SJSA1 (cell line): ENCODE measurements around a stretch of chr6.

DNA sequence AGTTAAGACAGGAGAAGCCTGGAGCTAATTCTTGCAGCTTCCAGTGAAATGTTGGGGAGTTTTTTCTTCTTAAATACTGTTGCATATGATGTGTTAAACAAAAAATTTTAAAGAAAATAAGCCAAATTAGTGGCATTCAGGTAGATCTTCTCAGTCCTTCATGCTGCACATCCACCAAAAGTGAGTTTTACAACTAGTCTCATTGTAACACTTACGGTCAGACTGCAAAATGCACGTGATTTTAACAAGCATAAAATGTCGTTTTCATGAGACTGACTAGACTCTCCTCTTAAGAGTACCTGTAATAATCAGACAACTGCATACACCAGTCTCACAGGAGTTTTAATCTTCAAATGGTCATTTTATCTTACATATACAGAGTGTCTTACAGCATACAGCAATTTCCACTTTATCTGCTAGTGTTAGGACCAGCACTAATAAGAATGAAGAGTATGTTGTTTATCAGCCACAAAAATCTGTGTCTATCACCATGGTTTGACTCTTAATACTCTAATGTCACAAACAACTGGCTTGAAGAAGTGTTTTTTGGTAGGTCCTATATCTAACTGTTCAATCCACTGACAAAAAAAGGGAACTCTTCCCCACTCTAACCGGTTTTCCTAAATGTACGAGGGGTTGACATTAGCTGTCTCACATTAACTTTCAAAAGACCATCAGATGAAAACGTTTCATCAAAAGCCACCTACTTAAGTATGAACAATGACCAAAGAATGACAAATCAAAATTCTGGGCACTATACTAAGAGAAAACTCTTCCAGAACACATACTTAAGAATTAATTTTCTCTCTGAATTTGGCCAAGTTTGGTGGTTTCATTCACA is 1.5 kb upstream of the ASF1A start:
- RAMPAGE, long total RNA = no peak

- RAMPAGE, long total RNA = no peak
These were observed 5.6 kb downstream of the ASF1A start for GRCh38 chr6:118899403-118900096.

- RAMPAGE, long total RNA = no peak
These were observed 51.5 kb upstream of the FAM184A start for GRCh38 chr6:119129795-119130504.

DNA sequence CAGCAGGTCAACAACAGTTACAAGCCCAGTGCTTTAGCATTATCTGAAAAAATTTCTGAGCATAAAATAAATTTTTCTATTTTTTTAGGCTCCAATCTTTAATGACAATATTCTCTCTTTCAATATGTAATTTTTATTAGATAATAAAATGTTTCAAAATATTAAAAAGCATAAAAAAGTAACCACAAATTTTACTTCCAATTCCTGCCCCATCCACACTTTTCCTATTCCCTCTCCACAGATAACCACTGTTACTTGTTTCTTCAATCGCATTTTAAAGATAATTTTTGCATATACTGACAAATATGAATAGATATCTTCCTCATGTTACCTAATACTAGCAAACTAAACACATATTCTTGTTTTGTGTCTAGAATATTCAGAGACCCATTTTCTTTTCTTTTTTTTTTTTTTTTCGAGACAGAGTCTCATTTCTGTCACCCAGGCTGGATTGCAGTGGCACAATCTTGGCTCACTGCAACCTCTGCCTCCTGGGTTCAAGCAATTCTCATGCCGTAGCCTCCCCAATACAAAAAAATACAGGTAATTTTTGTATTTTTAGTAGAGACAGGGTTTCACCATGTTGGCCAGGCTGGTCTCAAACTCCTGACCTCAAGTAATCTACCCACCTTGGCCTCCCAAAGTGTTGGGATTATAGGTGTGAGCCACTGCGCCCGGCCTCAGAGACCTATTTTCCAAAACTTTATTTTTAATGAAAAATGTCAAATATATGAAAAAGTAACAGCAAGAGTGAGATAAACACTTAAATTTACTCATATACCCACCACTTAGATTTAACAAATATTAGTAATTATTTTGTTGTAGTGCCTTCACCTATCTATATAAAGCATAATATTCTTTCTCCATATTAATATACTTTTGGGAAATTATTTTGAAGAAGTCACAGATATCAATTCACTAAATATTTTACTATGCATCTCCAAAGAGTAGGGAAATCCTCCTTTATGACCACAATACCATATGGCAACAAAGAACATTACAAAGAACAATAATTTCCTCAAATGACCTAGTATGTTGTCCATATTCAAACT is 128.2 kb downstream of the MAN1A1 start:
- RAMPAGE, long total RNA = no peak

- RAMPAGE, long total RNA = no peak
These were observed 108.3 kb downstream of the MAN1A1 start for GRCh38 chr6:119241154-119241667.

- RAMPAGE, long total RNA = no peak
These were observed 6.0 kb upstream of the MAN1A1 start for GRCh38 chr6:119355564-119356024.

DNA sequence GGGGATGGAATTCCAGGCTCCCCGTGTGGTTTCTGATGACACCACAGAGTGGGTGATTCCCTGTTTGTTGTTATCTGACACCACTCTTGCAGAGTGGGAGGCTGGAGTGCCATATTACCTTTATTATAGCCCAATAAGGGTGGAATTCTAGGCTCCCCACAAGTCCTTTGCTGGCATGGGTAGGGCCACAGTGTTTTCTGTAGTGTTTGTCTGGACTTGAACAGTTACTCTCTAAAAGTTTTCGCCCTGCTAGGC is 264.7 kb upstream of the MAN1A1 start:
- RAMPAGE, long total RNA = no peak

GRCh38 chr6:121520278-121521342 is 85.2 kb downstream of the GJA1 start:
- RAMPAGE, long total RNA = no peak

GRCh38 chr6:122788613-122788890 is 506 bp upstream of the SMPDL3A start:
- RAMPAGE, long total RNA = no peak

DNA sequence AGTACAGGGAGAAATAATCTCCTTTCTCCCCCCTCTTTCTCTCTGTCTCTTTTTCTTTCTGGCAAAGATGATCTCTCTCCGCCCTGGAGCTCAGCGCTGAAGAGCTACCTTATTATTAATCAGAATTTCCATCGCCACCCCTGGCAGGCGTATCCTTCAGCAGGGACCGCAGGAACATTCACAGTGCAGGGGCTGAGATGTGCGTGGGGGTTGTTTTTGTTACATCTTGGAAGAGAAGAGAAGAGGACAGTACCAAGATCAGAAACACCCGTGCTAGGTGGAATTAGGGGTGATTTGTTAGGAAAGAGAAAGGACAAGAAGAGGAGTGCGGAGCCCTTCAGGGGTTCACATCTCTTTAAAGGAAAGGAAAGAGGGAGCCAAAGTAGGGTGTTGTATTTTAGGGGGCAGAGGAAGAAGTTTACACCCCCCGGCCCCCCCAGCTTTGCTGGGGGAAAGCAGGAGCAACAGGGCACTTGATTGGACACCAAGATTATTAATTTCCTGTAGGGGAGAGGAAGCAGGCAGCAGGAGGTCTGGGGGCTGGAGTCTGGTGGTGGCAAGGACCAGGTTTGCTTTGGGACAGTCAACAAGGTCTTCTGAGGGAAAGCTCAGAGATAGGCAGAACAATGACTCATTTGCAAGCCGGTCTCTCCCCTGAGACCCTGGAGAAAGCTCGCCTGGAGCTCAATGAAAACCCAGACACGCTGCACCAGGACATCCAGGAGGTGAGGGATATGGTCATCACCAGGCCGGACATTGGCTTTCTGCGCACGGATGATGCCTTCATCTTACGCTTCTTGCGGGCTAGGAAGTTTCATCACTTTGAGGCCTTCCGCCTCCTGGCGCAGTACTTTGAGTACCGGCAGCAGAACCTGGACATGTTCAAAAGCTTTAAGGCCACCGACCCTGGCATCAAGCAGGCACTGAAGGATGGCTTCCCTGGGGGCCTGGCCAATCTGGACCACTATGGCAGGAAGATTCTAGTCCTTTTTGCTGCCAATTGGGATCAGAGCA is 1.4 kb downstream of the CLVS2 start:
- RAMPAGE, long total RNA = no peak

- RAMPAGE, long total RNA = no peak
These were observed 49.8 kb downstream of the TPD52L1 start for GRCh38 chr6:125203302-125203885.

DNA sequence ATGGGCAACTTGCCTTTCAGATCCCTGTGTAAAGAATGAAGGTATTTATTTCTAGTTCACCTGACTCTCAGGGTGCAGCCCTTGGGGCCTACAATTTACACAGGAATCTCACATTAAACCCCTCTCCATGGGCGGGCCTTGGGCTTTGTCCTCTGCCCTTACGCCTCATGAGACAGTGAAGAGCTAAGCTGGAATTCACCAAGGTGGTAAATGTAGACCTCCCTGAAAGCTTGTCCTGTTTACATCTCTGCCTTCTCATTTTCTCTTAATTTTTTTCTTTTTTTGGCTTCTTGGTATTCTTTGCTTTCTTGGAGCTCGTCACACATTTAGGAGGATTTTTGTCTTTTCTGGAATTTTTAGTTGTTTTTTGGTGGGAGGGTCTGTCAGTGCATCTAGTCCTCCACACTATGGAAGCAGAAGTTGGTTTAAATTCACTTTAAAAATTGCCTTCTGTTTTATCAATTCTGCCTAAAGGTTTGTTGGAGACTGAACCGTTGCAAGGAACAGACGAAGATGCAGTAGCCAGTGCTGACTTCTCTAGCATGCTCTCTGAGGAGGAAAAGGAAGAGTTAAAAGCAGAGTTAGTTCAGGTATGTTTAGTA is 66.1 kb downstream of the TPD52L1 start:
- RAMPAGE, long total RNA = start-site peak on the plus strand centred at position 344 of the sequence, 119 bp wide, 109 and 24 reads in 2 replicates

- RAMPAGE, long total RNA = no peak
These were observed 41.0 kb downstream of the NCOA7 start for GRCh38 chr6:125831638-125832345.

DNA sequence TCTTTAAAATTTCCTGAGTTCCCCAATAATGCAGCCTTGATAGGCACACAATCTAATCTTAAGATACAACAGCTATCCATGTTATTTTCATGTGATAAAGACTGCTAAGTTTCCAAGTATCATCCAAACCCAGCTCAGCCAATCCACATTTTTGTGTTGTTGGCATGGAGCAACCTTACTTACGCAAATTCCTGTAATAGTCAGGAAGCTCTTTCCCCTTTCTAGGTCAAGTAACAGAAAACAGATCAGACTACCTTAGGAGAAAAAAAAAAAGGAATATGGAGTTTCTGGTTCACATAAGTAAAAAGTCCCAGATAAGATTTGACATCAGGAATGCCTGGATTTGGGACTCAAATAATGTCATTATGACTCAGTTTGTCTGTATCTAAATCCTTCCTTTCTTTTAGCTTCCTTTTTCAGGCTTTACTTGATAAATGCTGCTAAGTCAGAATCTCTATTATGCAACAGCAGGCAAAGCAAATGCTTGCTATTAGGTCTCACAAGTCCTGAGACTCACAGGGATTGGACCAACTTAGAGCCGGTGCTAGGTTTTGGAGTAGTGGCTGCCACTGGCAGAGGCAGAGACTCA is 44.5 kb downstream of the NCOA7 start:
- RAMPAGE, long total RNA = no peak

DNA sequence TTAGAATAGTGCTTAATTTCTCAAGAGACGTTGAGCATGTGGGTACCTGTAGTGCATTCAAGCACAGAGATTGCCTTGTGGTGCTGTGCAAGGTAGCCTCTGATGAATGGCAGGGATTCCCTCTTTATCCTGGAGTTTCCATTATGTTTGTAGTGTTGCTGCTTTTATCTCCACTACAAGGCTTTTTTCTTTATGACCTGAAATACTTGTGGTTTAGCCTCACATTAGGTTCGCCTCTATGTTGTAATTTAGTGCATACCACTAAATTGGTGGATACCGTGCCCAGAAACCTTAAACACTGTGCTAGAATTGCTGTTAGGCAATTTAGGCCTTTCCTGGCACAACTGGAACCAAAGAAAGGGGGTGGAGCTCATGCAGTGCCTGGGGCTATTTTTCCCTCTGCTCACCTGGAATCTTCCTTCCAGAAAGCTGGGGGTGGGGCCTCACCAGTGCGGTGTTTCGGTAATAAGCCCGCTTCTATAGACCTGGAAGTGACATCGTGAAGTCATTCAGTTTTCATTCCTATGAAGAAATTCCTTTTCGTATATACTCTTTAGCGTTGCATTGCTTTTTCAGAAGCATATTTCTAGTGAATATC is 76.8 kb downstream of the NCOA7 start:
- RAMPAGE, long total RNA = no peak

GRCh38 chr6:125899544-125900418 is 56.8 kb upstream of the HINT3 start:
- RAMPAGE, long total RNA = no peak

DNA sequence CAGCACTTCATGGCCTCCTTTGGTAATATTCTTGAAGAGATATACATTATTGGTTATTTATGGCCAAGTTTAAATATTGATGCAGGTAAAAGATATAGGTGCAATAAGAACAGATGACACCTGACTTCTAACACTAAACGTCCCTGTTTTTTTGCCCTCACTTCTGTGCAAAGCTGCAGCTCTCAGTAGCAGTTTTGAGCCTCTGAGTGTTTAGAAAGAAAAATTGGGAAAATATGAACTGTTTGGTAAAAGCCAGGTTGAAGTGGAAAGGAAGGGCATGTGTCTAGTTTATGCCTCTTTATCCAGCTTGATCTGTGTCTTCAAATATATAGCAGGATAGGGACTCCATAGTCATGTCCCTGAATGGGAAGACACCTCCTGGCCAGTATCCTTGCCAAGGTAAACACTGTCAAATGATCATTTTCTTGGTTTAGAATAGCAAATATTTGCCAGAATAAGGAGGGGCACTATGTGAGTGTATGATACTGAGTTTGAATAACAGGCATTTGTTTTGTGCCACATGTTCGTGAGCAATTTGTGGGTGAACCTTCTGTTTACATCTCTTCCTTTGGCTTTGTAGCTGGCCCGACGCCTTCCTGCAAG is 34.4 kb upstream of the HINT3 start:
- RAMPAGE, long total RNA = no peak

GRCh38 chr6:125987022-125987482 is 712 bp downstream of the TRMT11 start:
- RAMPAGE, long total RNA = no peak

GRCh38 chr6:126773014-126773340 is 345.5 kb upstream of the RSPO3 start:
- RAMPAGE, long total RNA = no peak

DNA sequence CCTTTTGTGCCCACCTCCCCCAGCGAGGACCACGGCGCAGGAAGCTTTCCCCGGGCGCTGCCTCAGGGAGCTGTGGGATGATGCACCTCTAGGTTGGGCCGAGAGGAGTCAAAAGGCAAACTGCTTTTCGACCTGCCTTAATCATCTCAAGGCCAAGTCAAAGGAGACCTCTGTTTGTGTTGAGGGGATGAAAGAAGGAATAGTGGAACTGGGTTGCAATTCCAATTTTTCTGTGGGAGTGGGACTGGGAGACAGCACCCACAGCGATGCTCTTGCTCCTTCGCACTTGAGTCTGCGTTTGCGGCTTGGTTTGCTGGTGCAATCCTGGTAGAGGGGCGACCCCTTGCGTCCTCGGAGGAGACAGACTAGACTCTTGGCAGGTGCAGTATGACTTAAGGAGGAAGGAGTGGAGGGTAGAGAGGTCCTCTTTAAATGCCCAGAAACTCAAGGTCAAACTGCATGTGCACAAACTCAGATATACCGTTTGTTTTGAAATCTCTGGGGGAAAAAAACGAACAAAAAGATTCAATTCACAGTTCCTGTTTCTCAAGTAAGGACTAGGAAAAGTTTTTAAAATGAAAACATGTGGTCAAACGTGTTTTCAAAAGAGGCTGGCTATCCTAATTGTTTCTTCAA is 2.9 kb downstream of the RSPO3 start:
- RAMPAGE, long total RNA = no peak